Karpas-422 (cell line): Measurements from ENCODE around the genes GEMIN2 and C14orf28.

- PRO-cap, result no peak
- RAMPAGE, long total RNA, result no peak
These were observed 15.6 kb downstream of the TTC6 start for GRCh38 chr14:37611064-37611400.

GRCh38 chr14:38254198-38255017 lies 1.5 kb downstream of the CLEC14A start:
- PRO-cap, result no peak
- RAMPAGE, long total RNA, result no peak

DNA sequence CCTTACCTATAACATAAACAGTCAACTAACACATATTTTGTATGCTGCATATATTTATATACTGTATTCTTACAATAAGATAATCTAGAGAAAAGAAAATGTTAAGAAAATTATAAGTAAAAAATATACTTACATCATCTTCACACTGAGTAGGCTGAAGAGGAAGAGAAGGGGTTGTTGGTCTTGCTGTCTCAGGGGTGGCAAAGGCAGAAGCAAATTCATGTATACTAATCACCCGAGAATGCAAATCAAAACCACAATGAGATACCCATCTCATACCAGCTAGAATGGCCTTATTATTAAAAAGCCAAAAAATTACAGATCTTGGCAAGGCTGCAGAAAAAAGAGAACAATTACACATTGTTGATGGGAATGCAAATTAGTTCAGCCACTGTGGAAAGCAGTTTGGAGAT lies 155.0 kb downstream of the SEC23A start:
- PRO-cap, result no peak
- RAMPAGE, long total RNA, result no peak

DNA sequence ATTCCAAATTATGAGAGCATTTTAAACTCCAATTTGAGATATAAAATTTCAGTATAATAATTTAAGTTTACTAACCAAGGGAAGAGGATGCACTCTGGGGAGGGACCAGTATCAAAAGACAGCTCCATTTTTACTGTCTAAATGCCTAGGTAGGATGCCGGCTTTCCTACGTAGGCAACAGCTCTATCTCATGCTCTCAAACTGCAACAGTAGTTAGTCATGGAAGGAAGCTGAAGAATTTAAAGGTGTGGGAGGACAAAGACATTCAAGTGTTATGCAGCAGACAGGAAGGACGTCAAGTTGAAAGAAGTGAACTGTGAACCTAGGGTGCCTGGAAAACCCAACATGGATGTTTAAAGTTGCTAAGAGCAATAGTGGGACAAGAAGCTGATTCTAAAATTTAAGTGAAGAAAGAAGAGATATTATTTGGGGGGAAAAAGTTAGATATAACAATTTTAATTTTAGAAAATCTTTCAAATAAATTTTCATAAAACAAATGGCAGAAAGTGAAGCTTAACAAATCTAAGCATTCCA lies 5.9 kb downstream of the SEC23A start:
- PRO-cap, result no peak
- RAMPAGE, long total RNA, result no peak

DNA sequence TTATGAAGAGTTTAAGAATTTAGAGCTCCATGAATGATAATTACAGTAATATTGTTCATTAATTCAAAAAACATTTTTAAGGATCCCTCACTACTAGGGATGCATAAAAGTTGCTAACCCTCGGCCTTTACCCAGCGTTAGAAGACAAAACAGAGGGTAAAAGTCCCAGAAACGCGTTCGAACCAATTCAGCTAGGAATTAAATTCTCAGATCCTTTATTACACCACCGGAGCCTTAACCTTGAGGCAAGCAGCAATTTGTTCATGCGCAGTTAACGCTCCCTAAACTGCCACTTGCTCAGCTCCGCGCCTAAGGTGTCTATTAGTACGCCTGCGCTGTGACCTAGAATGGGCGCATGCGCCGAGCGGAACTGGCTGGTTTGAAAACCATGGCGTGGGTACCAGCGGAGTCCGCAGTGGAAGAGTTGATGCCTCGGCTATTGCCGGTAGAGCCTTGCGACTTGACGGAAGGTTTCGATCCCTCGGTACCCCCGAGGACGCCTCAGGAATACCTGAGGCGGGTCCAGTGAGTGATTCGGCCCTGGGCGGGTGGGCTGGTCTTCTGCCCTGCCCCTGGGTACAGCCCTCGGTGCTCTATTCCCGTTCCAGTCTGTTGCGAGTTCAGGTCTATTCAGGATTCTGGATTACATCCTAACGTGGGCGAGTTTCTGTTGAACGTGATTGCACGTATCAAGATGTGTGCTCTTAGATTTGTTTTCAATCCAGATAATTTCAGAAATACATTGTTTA lies at the start of gene GEMIN2:
GEMIN2 (plus strand) TSS at position 373 of the 749 bp plus-strand sequence.
- PRO-cap, result bidirectional peak, plus-strand start at position 409 of the sequence, minus-strand start at position 208 of the sequence
- RAMPAGE, long total RNA, result start-site peak on the plus strand centred at position 372 of the sequence, 15 bp wide, 100 and 152 reads in 2 replicates

- PRO-cap, result no peak
- RAMPAGE, long total RNA, result no peak
These were observed 2.7 kb downstream of the PNN start for GRCh38 chr14:39177789-39178086.

DNA sequence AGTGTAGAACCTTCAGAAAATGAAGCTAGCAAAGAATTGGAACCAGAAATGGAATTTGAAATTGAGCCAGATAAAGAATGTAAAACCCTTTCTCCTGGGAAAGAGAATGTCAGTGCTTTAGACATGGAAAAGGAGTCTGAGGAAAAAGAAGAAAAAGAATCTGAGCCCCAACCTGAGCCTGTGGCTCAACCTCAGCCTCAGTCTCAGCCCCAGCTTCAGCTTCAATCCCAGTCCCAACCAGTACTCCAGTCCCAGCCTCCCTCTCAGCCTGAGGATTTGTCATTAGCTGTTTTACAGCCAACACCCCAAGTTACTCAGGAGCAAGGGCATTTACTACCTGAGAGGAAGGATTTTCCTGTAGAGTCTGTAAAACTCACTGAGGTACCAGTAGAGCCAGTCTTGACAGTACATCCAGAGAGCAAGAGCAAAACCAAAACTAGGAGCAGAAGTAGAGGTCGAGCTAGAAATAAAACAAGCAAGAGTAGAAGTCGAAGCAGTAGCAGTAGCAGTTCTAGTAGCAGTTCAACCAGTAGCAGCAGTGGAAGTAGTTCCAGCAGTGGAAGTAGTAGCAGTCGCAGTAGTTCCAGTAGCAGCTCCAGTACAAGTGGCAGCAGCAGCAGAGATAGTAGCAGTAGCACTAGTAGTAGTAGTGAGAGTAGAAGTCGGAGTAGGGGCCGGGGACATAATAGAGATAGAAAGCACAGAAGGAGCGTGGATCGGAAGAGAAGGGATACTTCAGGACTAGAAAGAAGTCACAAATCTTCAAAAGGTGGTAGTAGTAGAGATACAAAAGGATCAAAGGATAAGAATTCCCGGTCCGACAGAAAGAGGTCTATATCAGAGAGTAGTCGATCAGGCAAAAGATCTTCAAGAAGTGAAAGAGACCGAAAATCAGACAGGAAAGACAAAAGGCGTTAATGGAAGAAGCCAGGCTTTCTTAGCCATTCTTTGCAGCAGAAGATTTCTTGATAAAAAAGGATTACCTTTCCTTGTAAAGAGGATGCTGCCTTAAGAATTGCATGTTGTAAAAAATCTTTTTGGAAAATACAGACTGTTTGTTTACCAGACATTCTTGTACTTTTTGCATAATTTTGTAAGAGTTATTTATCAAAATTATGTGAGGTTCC lies 6.3 kb downstream of the PNN start:
- PRO-cap, result no peak
- RAMPAGE, long total RNA, result no peak

GRCh38 chr14:39188199-39188752 lies 13.2 kb downstream of the PNN start:
- PRO-cap, result no peak
- RAMPAGE, long total RNA, result no peak

DNA sequence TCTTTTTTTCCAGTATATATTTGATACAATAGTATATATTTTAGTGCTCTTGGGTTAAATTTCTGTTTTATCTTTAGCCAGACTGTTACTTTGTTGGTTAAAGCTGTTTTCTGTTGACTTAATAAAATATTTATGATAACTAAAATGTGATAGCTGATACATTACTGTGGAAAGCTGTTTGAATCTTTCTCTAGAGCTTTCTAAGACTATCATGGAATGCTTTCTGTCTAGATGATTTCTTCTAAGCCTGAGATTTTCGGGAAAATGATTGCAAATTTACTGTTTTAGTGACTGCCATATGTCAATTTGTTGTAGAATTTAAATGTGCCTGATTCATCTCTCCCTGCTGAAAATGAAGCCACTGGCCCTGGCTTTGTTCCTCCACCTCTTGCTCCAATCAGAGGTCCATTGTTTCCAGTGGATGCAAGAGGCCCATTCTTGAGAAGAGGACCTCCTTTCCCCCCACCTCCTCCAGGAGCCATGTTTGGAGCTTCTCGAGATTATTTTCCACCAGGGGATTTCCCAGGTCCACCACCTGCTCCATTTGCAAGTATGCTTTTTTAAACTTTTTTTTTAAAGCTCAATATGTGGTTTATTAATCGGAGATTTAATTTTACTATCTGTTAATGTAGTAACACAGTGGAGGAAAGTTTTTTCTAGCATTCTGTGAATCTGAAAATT lies 83.7 kb downstream of the FBXO33 start:
- PRO-cap, result no peak
- RAMPAGE, long total RNA, result no peak

GRCh38 chr14:41629617-41630202 lies 23.0 kb downstream of the LRFN5 start:
- PRO-cap, result no peak
- RAMPAGE, long total RNA, result no peak

DNA sequence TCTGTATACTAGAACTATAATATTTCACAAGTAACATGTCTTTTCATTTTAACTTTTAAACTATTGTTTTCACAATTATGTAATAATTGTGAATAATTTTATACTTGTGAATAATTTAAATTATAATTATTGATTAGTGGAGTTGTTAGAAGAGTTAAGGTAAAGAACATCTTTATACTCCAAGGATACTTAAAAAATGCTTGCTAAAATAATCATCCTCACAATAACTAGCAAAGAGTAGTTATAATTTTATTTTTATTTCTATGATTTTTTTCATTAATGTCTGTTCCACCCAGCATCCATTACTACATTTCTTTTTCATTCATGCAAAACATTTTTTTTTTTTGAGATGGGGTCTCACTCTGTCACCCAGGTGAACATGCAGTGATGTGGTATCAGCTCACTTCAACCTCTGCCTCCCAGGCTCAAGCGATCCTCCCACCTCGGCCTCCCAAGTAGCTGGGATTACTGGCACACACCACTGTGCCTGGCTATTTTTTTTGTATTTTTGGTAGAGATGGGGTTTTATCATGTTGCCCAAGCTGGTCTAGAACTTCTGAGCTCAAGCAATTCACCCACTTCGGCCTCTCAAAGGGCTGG lies 807.7 kb downstream of the LRFN5 start:
- PRO-cap, result no peak
- RAMPAGE, long total RNA, result no peak

DNA sequence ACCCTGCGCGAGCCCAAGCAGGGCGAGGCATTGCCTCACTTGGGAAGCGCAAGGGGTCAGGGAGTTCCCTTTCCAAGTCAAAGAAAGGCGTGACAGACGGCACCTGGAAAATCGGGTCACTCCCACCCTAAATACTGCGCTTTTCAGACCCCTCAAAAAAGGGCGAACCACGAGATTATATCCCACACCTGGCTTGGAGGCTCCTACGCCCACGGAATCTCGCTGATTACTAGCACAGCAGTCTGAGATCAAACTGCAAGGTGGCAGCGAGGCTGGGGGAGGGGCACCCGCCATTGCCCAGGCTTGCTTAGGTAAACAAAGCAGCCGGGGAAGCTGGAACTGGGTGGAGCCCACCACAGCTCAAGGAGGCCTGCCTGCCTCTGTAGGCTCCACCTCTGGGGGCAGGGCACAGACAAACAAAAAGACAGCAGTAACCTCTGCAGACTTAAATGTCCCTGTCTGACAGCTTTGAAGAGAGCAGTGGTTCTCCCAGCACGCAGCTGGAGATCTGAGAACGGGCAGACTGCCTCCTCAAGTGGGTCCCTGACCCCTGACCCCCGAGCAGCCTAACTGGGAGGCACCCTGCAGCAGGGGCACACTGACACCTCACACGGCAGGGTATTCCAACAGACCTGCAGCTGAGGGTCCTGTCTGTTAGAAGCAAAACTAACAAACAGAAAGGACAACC lies 1136.5 kb downstream of the FSCB start:
- PRO-cap, result no peak
- RAMPAGE, long total RNA, result no peak

- PRO-cap, result no peak
- RAMPAGE, long total RNA, result no peak
These were observed 98.6 kb upstream of the C14orf28 start for GRCh38 chr14:44798361-44798897.

GRCh38 chr14:44896720-44898105 lies at the start of gene C14orf28:
TSS of gene C14orf28 (plus strand) at chr14:44897275.
- PRO-cap, result no peak
- RAMPAGE, long total RNA, result no peak

DNA sequence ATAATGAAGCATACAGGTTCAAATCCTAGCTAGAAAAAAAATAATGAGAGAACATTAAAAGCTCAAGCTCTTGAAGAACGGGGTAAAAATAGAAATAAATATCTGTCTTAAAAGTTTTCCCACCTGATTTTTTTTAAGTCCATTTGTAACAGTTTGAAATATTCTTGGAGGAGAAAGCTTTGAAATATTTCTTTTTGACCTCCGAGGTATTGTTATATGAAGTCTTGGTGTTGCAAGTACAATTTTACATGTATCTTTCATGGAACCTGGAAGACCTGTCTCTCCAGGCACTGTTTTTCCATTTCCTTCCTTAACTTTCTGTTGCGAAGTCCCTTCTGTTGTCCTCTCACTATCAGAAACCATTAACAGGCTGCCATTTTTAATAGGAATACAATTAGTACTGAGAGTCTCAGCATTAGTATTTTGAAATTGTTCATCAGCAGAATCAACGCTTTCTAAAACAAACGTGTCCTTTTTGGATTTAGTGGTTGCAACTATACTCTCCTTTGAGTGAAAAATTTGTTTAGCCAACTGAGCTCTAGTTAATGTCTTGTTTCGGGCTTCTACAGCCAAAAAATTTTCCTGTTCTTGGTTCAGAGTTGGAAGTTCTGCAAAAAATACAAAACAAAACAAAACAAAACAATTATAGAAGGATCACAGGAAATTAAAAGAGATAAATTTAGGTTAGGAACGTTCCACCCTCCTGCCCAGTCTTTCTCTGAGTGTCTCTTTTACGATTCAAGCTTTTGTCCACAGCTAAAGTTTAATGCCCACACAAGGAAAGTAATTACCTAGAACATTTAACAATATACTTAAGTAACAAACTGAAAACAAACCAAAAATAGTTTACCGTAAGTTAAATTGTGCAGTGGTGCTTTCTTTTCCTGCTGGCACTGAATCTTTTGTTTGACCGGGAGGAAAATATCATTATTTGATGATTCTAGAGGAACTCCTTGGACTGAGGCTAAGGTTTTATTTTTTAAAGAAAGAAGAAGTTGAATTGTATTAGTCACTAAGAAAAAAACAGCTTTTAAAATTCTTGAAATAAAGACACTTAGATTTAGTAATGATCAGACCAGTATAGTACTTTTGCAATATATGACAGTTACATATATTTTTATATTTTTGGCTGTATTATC lies 10.7 kb downstream of the MIS18BP1 start:
- PRO-cap, result no peak
- RAMPAGE, long total RNA, result no peak

GRCh38 chr14:45246719-45247132 lies 6.3 kb downstream of the MIS18BP1 start:
- PRO-cap, result no peak
- RAMPAGE, long total RNA, result no peak

GRCh38 chr14:45251806-45252412 lies 1.1 kb downstream of the MIS18BP1 start:
- PRO-cap, result bidirectional peak, plus-strand start at chr14:45252194, minus-strand start at chr14:45252124
- RAMPAGE, long total RNA, result no peak

DNA sequence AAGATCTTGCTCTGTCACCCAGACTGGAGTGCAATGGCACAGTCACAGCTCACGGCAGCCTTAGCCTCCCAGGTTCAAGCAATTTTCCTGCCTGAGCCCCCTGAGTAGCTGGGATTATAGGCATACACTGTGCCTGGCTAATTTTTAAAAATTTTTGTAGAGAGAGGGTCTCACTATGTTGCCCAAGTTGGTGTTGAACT lies 114.3 kb upstream of the MIS18BP1 start:
- PRO-cap, result no peak
- RAMPAGE, long total RNA, result no peak

- PRO-cap, result no peak
- RAMPAGE, long total RNA, result no peak
These were observed 453.0 kb upstream of the RPL10L start for GRCh38 chr14:47104505-47105084.

- PRO-cap, result no peak
- RAMPAGE, long total RNA, result no peak
These were observed 599.4 kb upstream of the MDGA2 start for GRCh38 chr14:48274718-48275247.